ENCODE measurements around a stretch of chr19.

- PRO-cap, 3 experiments, result no peak in any of the 3 experiments
- RAMPAGE, long total RNA, 2 experiments, result no peak in any of the 2 experiments
- RRBS, result 44% methylated on average over 24 of the region's 62 CpGs
Measured at GRCh38 chr19:18777180-18777815, 13.8 kb downstream of the COMP start.

- PRO-cap, 3 experiments, result peak in 1 of 3 experiments; most common minus-strand start chr19:18832838 (in 1)
- RAMPAGE, long total RNA, 2 experiments, result no peak in any of the 2 experiments
- RRBS, result 1% methylated on average over 42 of the region's 84 CpGs
Measured at GRCh38 chr19:18832234-18833493, 905 bp downstream of the UPF1 start.

DNA sequence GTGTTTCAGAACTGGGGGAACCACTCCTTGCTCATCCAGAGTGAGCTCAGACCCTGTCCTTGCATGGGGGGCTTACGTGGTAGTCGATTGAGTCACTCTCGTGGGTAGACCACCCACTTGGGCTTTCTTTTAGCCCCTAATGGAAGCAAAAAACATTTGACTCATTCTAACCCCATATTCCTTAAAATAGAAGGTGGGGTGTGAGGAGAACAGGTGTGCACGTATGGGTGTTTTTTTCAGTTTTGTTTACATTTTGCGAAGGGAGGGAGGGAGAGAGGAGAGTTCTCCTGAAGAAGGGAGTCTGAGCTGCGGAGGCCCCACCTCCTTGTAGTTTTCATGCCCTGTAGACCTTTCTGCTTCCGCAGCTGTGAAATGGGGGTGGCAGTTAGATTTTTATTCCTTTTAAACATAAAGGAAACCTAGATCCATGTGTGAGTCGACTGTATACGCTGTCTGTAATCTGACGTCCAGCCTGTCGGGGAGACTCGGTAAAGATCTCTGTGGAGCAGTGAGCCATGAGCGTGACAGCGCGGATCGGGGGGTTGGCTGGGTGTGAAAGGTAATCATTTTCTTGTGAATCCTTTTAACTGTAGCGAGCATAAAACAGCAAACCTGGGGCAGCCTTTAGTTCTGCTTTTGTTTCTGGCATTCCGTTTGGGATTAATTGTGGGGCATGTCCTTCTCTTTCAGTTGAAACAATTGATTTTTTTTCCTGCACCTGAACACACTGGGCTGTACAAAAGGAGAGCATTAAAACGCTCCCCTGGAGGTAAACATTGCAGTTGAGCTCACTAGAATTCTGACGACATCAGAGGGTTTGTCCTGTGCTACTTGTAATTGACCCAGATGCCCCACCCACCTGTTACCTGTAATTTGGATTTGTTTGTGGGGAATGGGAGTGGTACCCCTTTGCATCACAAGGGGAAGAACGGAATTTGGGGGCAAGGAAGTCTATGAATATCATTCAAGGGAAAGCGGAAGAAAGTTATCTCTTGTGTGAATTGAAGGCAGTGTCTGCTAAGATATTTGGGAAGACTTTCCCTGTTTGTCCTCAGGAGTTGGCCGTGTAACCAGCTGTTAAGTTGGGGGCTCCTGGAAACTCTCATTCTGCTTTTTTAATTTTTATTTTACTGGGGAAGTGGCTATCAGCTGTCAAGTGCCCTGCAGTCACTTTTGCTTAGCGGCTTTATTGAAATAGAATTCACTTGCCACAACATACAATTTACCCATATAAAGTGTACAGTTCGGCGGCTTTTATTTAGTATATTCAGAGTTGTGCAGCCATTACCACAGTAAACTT, 2.4 kb downstream of the UPF1 start:
- PRO-cap, 3 experiments, result no peak in any of the 3 experiments
- RAMPAGE, long total RNA, 2 experiments, result no peak in any of the 2 experiments
- RRBS, result no CpG with 5 or more reads among the region's 26 CpGs

GRCh38 chr19:18869990-18870691, 25.8 kb downstream of the CERS1 start:
- PRO-cap, 3 experiments, result no peak in any of the 3 experiments
- RAMPAGE, long total RNA, 2 experiments, result no peak in any of the 2 experiments
- RRBS, result 9% methylated on average over 25 of the region's 60 CpGs

- PRO-cap, 3 experiments, result no peak in any of the 3 experiments
- RAMPAGE, long total RNA, 2 experiments, result no peak in any of the 2 experiments
- RRBS, result no CpG with 5 or more reads among the region's 3 CpGs
Measured at GRCh38 chr19:18972845-18973112, 31.8 kb upstream of the HOMER3 start.

- PRO-cap, 3 experiments, result no peak in any of the 3 experiments
- RAMPAGE, long total RNA, 2 experiments, result no peak in any of the 2 experiments
- RRBS, result 98% methylated on average over 5 of the region's 21 CpGs
Measured at GRCh38 chr19:19024994-19026277, 7.9 kb downstream of the SUGP2 start.

GRCh38 chr19:19065409-19065827, 1.6 kb downstream of the SLC25A42 start:
- PRO-cap, 3 experiments, result no peak in any of the 3 experiments
- RAMPAGE, long total RNA, 2 experiments, result no peak in any of the 2 experiments
- RRBS, result no CpG with 5 or more reads among the region's 6 CpGs

DNA sequence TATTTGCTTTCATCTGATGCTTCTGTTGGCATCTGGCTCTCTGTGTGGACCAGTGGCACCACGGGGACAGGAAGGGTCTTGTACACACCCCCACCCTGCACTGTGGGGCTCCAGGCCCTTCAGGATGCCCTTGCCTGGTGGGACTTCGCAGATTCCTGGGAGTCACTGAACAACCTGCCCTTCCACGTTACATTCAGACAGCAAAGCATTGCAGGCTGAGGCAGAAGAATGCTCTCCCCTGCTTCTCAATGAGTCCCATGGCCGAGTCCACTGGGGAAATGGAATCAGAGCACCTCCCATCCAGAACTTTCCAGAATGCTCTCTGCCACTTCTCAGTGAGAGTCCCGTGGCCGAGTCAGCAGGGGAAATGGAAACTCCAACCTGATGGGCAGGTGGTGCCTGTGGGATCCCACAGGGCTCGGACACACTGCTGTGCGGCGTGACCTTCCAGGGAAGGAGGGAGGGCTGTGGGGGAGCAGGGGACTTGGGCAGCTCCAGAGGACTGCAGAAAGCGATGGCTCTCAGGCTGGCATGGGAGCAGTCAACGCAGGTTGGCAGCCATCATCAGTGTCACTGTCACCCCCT, 37.0 kb downstream of the SLC25A42 start:
- PRO-cap, 3 experiments, result no peak in any of the 3 experiments
- RAMPAGE, long total RNA, 2 experiments, result no peak in any of the 2 experiments
- RRBS, result no CpG with 5 or more reads among the region's 11 CpGs

DNA sequence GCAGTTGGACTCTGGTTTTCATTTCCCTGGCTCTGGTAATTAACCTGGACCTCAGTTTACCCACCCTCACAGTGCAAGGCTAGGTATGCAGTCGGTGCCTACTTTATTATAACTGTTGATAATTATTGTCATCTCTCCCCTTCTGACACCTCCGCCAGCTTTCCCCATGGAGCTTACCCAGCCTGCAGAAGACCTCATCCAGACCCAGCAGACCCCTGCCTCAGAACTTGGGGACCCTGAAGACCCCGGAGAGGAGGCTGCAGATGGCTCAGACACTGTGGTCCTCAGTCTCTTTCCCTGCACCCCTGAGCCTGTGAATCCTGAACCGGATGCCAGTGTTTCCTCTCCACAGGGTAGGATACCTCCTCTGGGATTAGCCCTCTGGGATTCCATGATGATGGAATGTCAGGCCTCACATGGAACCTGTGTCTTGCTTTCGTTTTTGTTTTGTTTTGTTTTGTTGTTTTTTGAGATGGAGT, 1.8 kb downstream of the RFXANK start:
- PRO-cap, 3 experiments, result no peak in any of the 3 experiments
- RAMPAGE, long total RNA, 2 experiments, result no peak in any of the 2 experiments
- RRBS, result 78% methylated on average over 2 of the region's 5 CpGs

- PRO-cap, 3 experiments, result no peak in any of the 3 experiments
- RAMPAGE, long total RNA, 2 experiments, result no peak in any of the 2 experiments
- RRBS, result 2% methylated on average over 19 of the region's 68 CpGs
Measured at GRCh38 chr19:19224624-19225654, 13.2 kb downstream of the NCAN start.

DNA sequence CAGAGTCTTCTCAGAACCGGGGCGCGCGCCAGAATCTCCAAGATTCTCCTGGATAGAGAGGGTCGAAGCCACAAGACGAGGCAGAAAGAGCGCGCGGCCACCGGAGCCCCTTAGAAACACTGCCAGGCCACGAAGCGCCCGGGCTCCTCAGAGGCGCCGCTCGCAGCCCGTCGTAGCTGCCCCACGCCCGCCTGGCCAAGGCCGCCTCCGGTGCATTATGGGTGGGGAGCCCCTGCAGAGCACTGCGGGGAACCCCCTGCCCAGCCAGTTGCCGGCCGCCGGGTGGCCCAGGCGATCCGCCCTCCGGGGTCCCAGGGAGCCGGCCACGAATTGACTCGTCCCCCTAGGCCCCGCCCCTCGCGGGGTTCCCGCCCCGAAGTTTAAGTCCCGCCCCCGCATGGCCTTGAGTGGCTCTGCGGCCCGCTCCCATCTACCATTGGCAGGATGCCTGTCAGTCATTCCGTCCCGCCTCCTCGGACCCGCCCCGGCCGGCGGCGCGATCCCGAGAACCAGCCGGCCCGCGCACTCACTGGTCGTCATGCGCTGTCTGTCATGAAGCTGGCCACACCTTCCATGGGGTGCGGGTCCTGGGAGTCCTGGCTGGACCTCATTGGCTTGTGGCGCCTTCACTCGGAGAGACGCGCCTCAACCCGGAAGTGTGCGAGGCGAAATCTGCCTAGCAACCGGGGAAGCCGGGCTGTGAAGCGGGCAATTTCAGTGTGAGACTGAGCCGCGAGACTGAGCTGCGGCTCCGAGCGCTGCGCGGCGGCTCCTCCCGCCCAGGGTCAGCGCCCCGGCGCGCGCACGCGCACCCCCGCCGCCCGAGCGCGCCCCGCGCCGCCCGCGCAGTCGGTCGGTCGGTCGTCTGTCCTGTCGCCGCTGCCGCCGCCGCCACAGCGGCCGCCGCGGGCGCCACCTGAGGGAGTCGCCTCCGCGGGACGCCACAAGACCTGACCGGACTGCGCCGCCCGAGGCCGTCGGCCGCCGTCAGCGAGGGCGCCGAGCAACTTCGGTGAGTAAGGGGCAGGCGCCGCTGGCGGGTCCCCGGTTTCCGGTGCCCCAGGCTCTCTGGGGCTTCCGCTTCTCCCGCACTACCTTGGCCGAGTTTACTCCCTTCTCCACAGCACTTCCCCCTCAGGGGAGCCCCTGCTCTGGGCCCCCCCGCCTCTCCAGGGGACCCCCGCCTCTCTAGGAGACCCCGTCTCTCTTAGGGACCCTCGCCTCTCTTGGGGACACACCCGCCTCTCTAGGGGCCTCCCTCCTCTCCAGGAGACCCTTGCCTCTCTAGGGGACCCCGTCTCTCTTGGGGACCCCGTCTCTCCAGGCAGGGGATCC, 19.9 kb upstream of the GATAD2A start:
- PRO-cap, 3 experiments, result peak in 3 of 3 experiments; most common plus-strand start position 717 of the sequence (in 3); most common minus-strand start position 193 of the sequence (in 3)
- RAMPAGE, long total RNA, 2 experiments, result no peak in any of the 2 experiments
- RRBS, result 1% methylated on average over 43 of the region's 138 CpGs

GRCh38 chr19:19461785-19462875, 53.2 kb downstream of the TSSK6 start:
- PRO-cap, 3 experiments, result no peak in any of the 3 experiments
- RAMPAGE, long total RNA, 2 experiments, result no peak in any of the 2 experiments
- RRBS, result 61% methylated on average over 5 of the region's 25 CpGs

GRCh38 chr19:19590959-19591692, 27.4 kb downstream of the PBX4 start:
- PRO-cap, 3 experiments, result no peak in any of the 3 experiments
- RAMPAGE, long total RNA, 2 experiments, result no peak in any of the 2 experiments
- RRBS, result no CpG with 5 or more reads among the region's 11 CpGs

- PRO-cap, 3 experiments, result no peak in any of the 3 experiments
- RAMPAGE, long total RNA, 2 experiments, result no peak in any of the 2 experiments
- RRBS, result no CpG with 5 or more reads among the region's 1 CpG
Measured at GRCh38 chr19:19605862-19606459, 12.5 kb downstream of the PBX4 start.

DNA sequence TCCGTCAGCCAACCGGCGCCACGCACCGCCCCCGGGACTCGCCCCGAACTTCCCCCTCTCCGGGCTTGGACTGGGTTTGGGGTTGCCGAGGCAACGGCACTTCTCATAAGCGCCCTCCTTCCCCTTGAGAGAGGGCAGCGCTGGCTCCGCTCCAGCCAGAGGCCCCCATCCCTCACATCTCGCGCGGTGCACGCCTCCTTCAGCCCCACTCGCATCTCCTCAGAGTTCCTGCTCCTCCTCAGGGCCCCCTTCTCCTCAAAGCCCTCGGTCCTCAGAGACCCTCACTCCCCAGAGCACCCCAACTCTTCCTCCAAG, 283 bp upstream of the PBX4 start:
- PRO-cap, 3 experiments, result peak in 3 of 3 experiments; most common plus-strand start position 73 of the sequence (in 3)
- RAMPAGE, long total RNA, 2 experiments, result start-site peak on the plus strand in 2 of 2 experiments, centred at positions 34 to 54 of the sequence, 11 to 14 reads per replicate
- RRBS, result no CpG with 5 or more reads among the region's 20 CpGs

GRCh38 chr19:20362406-20362993, 195.5 kb downstream of the ZNF486 start:
- PRO-cap, 3 experiments, result no peak in any of the 3 experiments
- RAMPAGE, long total RNA, 2 experiments, result no peak in any of the 2 experiments
- RRBS, result 81% methylated on average over 3 of the region's 10 CpGs

DNA sequence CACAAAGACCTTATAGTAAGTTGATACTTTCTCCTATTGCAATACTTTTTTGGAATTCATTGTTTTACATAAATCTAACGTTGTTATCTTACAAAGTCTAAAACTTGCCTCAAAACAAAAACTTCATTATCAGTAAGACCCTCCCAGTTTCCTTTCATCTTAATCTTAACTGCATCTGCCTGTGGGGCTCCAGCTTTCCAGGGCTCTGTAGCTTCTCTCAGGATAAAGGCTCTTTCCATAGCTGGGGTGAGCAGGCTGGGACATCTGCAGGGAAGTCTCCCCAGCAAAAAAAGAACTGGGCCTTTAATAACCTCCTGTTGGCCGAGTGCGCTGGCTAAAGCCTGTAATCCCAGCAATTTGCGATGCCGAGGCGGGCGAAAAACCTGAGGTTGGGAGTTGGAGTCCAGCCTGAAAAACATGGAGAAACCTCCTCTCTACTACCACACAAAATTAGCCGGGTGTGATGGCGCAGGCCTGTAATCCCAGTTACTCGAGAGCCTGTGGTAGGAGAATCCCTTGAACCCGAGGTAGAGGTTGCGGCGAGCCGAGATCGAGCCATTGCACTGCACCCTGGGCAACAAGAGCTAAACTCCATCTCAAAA, 142.9 kb downstream of the ZNF737 start:
- PRO-cap, 3 experiments, result no peak in any of the 3 experiments
- RAMPAGE, long total RNA, 2 experiments, result no peak in any of the 2 experiments
- RRBS, result no CpG with 5 or more reads among the region's 15 CpGs

DNA sequence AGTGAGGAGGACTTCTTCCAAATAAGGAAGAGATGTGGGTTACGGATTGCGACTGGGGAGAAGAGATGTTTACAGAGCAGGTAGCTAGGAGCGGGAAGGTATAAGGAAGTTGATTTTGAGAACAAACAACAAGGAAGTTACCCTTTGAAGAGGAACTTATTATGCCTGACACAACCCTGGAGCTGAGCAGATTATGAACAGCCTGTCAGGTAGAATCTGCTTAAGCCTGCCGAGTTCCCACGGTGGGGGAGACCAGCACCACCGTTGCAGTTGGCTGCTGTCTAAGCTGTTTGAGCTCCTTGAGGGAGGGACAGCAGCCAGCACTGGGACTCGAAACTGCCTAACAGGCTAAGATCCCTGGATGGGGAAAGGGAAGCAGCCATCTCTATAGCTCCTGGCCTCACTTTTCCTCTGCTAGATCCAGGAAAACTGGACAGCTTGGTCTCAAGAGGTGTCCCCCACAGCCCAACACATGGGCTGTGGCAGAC, 6.6 kb upstream of the ZNF66 start:
- PRO-cap, 3 experiments, result no peak in any of the 3 experiments
- RAMPAGE, long total RNA, 2 experiments, result no peak in any of the 2 experiments
- RRBS, result no CpG with 5 or more reads among the region's 7 CpGs

GRCh38 chr19:21084195-21084754, 2.3 kb downstream of the ZNF714 start:
- PRO-cap, 3 experiments, result no peak in any of the 3 experiments
- RAMPAGE, long total RNA, 2 experiments, result no peak in any of the 2 experiments
- RRBS, result no CpG with 5 or more reads among the region's 1 CpG

- PRO-cap, 3 experiments, result no peak in any of the 3 experiments
- RAMPAGE, long total RNA, 2 experiments, result no peak in any of the 2 experiments
- RRBS, result no CpG with 5 or more reads among the region's 7 CpGs
Measured at GRCh38 chr19:21418754-21419834, 22.2 kb downstream of the ZNF493 start.

Data from testis (tissue), 5 donors.